Epidermal melanocyte (primary cell): ENCODE measurements around the genes SUDS3 and COQ5.

DNA sequence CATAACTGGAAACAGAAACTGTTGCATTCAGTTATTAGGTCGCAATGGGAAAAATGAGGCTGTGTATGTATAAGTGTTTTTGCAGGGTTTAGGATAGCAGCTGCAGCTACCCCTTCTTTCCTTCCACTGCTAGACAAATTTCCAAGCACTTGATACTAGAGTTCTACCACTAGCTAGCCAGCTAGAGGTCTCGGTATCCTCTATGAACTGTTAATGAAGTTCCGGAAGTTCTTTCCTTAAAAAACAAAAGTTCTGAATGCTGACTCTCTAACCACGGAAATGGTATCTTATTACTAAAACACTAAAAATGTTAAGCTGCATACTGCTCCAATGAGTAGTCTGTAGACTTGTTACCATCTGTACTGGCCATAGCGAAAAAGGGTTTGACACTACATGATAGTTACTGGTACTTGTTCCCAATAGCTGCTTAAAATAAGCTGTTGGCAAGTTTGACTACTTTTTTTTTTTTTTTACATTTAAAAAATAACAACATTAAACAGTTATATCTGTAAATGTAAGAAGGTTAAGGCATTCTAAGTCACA, 65.1 kb downstream of the TAOK3 start:
- RRBS: no CpG with 5 or more reads among the region's 5 CpGs

- RRBS: no CpG with 5 or more reads among the region's 6 CpGs
These were observed 13.2 kb downstream of the TAOK3 start for GRCh38 chr12:118359502-118359965.

DNA sequence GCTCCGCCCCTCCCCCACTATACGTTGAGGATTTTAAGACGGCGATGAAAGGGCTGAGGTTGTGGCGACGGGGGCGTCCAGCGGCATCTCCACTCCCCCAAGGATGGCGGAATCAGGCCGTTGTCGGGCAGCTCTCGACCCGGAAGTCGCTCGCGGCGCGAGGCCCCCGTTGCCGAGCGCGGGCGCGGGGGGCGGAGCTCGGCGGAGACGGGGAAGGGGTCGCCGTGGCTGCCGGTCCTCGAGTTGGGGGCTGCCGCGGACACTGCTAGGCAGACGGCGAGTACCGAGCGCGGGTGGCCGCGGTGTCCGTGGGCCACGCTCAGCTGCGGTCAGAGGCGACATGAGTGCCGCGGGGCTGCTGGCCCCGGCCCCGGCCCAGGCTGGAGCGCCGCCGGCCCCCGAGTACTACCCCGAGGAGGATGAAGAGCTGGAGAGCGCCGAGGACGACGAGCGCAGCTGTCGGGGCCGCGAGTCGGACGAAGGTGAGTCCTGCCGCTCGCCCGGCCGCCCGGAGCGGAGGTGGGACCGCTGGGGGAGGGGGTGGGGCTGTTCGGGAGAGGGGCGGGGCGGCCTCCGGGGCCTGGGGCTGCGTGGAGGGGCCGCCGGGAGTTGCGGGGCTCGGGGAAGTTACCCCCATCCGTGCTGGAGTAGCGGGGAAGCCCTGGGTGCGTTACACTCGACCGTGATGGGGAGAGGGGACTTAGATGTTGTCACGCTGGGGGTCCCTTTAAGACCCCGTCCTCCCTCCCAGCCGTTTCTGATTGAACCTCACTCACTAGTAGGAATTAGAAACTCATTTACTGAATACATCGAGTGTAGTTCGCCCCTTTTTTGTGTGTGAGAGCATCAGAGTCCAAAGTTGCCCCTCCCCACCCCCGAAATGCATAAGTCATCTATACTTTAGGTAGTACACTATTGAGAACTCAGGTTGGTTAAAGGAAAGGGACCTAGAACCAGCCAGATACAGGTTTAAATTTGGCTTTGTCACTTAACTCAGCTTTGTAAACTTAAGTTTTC, at the start of gene SUDS3:
SUDS3 (plus strand) TSS at position 204 of the 1,017 bp plus-strand sequence.
- RRBS: 2% methylated on average over 21 of the region's 91 CpGs

- RRBS: no CpG with 5 or more reads among the region's 2 CpGs
These were observed 29.2 kb upstream of the HSPB8 start for GRCh38 chr12:119149575-119149910.

DNA sequence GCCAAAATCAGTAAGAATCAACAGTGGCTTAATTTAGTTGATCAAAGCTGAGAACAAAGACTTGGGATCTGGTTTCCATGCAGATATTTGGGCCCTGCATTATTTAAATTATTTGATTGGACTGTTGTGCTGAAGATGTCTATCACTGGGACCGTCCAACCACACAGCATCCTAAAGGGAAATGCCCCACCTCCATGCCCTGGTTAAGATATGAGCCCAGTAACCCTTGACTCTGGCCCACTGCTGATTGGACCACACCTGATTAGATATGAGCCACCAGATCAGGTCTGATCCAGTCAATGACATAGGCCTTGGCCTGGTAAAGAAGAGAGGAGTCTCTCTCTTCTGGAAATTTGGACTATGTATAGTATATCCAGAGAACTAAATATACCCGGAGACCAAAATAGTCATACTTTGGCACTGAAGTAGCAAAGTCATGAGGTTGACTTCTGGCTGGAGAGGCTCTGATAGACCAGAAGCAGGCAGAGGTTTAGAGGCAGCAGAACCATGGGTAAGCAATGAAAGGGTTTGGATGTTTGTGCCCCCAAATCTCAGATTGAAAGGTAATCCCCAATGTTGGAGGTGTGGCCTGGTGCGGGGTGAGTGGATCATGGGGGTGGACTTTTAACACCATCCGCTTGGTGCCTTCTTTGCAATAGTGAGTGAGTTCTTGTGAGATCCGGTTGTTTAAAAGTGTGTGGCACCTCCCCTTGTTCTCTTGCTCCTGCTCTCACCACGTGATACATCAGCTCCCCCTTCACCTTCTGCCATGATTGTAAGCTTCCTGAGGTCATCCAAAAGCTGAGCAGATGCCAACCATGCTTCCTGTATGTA, 68.4 kb downstream of the HSPB8 start:
- RRBS: no CpG with 5 or more reads among the region's 6 CpGs

DNA sequence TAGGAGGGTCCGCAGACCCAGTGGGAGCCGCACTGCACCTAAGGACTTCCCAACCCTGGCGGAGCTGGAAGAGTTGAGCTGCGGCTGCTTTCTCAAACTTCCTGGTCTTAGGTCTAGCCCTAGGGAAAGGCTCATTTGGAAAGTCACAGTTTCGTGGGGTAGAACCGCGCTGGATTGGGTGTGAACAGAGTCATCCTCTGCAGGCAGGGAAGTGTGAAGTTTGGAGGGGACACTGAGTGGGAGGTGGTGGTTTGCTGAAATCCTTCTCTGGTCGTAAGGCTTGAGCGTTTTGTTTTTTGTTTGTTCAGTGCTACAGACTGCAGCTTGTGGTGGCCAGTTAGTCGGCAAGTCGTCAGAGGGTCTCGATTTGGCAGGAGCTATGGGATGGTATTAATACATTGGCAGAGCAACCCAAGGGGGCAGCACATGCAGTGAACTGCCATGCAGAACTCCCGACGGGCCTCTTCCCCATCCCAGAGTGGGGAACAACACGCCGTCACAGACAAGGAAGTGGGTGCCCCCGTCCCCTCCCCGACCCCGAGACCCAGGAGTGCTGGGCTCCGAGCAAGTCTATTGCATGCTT, 19.0 kb downstream of the PRKAB1 start:
- RRBS: no CpG with 5 or more reads among the region's 20 CpGs

- RRBS: no CpG with 5 or more reads among the region's 8 CpGs
These were observed 100.6 kb downstream of the CIT start for GRCh38 chr12:119776428-119776936.

- RRBS: no CpG with 5 or more reads among the region's 9 CpGs
These were observed 737 bp upstream of the BICDL1 start for GRCh38 chr12:119988341-119988657.

GRCh38 chr12:120011838-120012976, 23.2 kb downstream of the BICDL1 start:
- RRBS: no CpG with 5 or more reads among the region's 15 CpGs

- RRBS: 53% methylated on average over 12 of the region's 24 CpGs
These were observed 16.0 kb downstream of the RAB35 start for GRCh38 chr12:120100455-120101079.

GRCh38 chr12:120119325-120119818, 2.8 kb upstream of the RAB35 start:
- RRBS: no CpG with 5 or more reads among the region's 4 CpGs

- RRBS: no CpG with 5 or more reads among the region's 14 CpGs
These were observed 2.6 kb upstream of the GCN1 start for GRCh38 chr12:120196787-120197810.

- RRBS: 58% methylated on average over 5 of the region's 16 CpGs
These were observed 25.1 kb upstream of the RPLP0 start for GRCh38 chr12:120225685-120226818.

DNA sequence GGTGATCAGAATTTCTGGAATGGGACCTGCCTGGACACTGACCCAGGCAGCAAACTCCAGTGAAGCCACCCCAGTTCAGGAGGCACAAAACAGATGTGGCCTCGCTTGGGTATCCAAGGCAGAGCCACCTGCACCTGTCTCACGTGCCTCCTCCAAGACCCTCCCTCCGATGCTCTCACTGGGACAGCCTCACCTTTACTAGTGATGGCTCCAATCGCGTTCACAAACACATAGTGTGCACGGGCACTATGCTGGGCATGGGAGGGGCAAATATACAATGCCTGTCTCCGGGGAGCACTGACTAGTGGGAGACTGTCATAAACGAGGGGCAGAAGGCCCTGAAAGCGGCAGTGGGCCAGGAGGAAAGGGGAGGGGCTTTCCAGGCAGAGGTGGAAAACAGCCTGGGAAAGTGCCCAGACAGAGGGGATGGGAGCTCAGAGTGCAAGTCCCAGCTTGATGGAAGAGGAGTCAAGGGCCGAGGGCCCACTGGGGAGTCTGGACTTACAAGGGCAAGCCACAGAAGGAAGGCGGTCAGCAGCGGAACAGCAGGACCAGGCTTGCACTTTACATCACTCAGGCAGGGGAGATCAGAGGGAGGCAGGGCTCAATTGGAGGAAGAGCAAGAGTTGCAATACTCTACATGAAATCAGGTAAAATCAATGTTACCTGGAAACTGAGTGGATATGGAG, 24.1 kb downstream of the PXN start:
- RRBS: no CpG with 5 or more reads among the region's 12 CpGs

DNA sequence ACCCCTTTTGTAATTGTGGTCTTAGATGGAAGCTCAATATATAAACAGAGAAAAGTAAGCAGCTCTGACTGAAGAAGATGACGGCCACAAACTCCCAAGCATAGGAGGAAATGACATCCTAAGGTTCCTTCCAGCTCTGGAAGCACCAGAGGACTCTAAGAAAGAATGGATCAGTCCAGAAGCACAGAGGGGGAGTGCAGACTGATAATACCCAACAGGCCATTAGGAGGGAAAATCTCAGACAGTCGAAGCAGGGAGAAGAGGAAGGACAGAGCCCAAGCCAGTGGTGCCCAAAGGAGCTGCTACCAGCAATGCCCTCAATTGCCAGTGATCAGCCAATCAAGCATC, 16.4 kb downstream of the PXN start:
- RRBS: no CpG with 5 or more reads among the region's 2 CpGs

DNA sequence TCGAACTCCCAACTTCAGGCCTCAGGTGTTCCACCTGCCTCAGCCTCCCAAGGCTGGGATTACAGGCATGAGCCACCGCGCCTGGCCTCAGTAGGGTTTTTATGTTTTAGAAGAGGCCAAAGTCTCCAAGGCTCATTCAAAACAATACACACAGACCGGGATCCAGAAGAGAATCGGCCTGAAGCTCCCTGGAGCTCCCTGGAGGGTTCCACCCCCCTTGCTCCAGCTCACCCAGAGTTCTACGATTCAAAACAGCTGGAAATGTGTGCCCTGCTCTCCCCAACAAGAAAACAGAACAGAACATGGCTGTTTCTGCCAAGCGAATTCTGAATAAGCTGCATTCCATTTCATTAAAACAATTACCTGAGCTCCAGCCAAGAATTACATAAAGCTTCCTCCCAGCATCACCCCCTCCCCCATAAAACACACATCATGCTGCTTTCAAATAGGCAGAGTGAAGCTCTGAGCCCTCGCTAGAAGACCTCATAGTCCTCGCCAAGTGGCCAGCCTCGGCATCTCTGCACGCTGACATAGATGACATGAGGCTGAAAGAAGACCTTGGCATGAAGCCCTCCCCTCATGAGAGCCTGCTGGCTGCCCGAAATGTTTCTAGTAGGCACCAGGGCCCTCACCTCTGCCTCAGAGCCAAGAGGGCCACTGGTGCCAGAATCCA, 8.5 kb downstream of the PXN start:
- RRBS: no CpG with 5 or more reads among the region's 12 CpGs

DNA sequence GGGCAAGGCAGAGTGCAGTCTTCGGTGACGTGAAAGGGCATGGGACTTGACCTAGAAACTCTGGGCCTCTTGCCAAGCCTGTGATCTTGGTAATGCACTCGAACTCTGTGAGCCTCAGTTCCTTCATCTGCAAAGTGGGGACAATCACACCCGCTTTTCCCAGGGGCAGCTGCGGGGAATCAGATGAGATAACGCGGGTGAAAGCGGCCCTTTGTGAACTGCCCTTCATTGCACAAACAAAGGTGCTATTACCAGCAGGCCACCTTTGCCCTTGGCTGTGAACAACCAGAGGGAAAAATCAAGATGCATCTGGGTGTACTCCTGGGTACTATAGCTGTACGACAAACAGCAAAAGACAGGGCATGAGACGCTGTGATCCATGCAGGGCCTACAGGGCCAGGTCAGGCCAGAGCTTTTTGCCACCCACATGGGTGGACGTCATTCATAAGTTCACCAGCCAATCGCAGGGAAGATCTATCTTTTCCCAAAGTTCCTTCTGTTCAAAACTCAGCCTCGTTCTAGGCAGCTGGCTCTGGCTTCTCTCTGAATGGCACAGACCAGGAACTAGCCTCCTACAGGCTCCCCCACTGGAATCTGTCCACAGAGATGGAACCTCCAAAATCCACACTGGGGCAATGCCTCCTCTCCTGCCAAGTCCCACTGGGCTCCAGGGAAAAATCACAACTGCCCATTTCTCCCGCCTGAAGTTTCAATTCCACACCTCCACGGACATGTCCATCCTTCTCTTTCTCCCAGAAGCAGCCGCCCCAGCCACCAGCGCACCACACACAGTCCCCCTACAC, 3.0 kb downstream of the MSI1 start:
- RRBS: no CpG with 5 or more reads among the region's 17 CpGs

- RRBS: 1% methylated on average over 20 of the region's 41 CpGs
These were observed at the start of gene COQ5 for GRCh38 chr12:120528780-120529634. TSS of gene COQ5 (minus strand) at chr12:120529158.

DNA sequence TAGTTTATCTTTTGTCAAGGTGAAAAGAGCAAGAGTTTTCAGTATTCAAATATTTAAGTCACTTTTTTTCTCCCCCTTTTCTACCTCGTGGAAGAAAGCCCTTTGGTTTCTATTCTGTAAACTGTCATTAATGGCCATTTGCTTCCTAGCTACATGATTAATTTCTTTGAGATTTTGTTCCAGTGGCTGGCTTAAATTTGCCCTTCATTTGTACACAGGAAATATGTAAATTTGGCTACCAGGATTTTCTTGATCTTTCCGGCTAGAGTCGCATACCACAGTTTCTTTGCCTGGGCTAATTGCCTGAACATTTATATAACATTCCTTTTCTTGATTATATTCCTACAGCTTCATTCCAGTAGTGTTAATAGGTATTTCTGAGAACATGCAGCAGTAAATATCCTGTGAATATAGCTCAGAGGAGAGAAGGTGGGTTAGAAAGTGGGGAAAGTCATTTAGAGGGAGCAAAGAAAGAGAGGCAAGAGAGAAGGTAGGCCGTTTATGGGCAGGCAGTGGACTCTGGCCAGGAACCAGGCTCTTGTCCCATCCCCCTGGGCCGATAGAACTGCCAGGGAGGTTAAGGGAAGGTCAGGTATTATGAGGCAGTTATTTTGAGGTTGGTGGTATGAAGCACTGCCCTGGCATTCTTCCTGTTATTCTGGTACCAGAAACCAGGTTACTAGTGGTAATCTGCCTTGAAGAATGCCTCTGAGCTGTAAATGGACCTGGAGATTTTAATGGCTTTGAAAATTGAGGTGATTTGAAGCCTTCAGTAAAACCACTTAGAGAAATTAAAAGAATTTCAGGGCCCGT, 4.2 kb downstream of the RNF10 start:
- RRBS: no CpG with 5 or more reads among the region's 6 CpGs